Cardiac atrium fibroblast (primary cell): ENCODE measurements around the genes STK11 and DAZAP1.

DNA sequence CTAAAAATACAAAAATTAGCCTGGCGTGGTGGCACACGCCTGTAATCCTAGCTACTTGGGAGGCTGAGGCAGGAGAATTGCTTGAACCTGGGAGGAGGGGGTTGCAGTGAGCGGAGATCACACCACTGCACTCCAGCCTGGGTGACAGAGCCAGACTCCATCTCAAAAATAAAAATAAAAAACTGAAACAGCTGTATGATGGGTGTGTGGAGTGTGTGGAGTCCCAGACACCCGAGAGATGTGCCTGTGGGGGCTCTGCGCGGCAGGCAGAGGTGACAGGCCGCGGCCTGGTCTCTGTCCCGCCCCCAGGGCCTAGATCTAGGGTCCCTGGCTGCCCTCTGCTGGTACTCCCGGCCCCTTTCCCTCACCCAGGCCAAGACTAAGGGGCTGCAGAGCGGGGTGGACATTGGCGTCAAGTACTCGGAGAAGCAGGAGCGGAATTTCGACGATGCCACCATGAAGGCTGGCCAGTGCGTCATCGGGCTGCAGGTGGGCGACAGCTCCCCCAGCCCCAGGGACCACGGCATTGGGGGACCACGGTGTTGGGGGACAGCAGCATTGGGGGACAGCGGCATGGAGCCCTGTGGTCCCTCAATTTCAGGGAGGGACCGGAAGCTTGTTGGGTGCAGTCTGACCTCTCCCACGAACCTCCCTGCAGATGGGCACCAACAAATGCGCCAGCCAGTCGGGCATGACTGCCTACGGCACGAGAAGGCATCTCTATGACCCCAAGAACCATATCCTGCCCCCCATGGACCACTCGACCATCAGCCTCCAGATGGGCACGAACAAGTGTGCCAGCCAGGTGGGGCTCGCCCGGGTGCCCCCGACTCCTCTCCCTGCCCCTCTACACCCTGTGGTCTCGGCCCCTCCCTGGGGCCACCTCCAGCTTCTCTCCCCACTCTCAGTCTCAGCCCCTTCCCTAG is 3.9 kb upstream of the ABCA7 start:
- RAMPAGE, long total RNA = no peak

DNA sequence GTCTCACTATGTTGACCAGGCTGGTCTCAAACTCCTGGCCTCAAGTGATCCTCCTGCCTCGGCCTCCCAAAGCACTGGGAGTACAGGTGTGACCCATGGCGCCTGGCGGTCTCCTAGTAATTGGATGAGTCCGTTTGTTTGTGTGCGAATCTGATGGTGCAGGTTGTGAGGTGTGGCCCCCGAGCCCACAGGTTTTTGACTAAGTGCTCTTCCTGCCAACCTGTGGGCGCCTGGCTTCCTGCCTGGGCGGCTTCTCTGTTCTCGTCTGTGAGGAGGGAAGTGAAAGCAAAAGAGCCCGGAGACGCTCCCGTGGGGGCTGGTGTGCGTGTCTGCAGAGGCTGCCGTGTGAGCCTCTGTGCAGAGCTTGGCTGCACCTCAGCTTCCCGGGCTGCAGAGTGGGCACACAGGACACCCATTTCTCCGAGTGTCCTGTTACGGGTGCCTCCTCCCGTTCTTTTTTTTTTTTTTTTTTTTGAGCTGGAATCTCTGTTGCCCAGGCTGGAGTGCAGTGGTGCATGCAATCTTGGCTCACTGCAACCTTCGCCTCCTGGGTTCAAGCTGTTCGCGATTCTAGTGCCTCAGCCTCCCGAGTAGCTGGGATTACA is 10.1 kb downstream of the ARHGAP45 start:
- RAMPAGE, long total RNA = no peak

DNA sequence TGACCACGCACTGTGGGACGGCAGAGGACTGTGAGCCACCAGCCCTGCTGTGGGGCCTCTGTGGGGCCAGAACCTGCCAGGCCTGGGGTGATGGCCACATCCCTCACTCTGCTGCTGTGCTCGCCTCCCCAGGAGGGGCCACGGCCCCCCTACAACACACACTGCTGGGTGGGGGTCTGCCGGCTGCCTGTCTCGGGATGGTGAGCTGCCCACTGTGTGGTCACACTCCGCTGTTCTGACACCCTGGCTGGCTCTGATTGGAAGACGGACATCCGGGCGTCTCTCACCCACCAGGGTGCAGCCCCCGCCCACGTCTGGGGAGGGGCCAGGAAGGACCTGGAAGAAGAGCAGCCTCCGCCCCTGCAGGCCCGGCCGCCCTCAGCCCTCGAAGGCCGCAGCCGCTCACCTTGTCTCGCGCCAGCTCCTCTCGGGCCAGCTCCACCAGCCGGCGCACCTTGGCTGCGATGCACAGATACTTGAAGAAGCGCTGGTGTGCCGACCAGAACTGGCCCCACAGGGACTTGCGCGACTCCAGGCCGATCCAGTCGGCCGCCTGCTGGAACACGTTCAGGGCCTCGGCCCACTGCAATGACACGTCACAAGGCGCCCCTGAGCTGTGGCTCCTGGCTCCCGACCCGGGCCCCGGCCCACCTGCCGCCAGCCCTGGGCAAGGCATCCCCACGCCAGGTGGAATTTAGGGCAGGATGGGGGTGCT is 13.3 kb downstream of the GPX4 start:
- RAMPAGE, long total RNA = no peak

GRCh38 chr19:1157419-1158362 is 16.4 kb downstream of the SBNO2 start:
- RAMPAGE, long total RNA = no peak

GRCh38 chr19:1164184-1164833 is 9.8 kb downstream of the SBNO2 start:
- RAMPAGE, long total RNA = no peak

DNA sequence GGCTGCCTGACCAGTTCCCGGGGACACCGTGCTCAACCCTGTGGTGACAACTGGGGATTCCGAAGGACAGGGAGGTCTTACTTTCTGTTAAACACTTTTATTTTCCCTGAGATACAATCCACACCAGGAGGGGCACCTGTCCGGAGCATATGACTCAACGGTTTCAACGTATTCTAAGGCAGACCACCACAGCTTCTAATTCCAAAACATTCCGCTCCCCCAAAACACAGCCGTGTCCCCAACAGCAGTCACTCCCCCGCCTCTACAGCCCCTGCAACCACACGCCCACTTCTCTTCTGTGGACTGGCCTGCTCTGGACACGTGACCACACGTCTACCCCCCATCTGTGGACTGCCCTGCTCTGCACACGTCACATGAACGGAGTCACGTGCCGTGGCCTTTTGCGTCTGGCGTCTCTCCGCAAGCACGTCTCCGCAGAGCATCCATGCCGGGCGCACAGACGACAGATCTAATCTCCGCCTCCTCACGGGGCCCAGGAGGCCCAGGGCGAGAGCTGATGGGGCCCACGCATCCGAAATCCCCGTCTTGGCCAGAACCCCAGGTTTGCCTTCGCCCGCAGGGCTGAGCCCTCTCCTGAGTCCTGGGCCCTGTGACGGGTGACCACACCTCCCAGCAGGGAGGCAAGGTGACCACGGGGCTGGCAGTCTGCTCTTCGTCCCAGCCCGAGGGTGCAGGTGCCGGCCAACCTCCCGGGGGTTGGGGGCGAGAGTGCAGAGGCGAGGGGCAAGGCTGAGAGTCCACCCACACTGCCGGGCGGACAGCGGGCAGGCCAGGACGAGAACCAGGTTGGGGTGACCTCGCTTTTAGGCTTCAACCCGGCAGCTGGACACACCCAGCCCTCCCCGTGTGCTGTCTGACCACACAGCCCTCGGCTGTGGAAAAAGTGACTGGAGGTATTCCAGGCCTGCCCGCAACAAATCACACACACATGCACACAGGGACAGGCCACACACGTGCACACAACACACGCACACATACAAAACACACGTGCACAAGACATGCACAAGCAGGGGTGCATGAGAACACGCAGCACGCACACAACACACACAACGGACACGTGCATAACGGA is 4.0 kb downstream of the SBNO2 start:
- RAMPAGE, long total RNA = no peak

GRCh38 chr19:1174467-1174767 is 349 bp upstream of the SBNO2 start:
- RAMPAGE, long total RNA = no peak

- RAMPAGE, long total RNA = no peak
These were observed at the start of gene STK11 for GRCh38 chr19:1205281-1206220. Gene STK11, plus strand, starts transcription at chr19:1205778.

GRCh38 chr19:1211345-1211969 is 5.9 kb downstream of the STK11 start:
- RAMPAGE, long total RNA = no peak

DNA sequence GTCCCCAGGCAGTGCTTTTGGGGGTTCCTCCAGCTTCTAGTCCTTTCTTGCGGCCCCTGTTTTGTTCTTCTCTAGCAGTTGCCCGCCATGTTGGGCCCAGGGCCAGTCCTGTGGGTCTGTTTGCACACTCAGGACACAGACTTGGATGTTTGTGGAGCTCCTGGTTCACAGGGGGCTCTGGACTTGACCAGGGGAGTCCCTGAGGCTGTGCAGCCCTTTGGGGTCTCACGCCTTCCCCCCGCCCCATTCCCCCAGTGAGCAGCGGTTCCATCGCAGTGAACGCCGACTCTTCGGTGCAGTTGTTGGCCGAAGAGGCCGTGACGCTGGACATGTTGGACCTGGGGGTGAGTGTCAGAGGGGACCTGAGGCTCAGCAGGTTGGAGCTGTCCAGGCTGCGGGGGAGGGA is 2.3 kb downstream of the ATP5F1D start:
- RAMPAGE, long total RNA = no peak

DNA sequence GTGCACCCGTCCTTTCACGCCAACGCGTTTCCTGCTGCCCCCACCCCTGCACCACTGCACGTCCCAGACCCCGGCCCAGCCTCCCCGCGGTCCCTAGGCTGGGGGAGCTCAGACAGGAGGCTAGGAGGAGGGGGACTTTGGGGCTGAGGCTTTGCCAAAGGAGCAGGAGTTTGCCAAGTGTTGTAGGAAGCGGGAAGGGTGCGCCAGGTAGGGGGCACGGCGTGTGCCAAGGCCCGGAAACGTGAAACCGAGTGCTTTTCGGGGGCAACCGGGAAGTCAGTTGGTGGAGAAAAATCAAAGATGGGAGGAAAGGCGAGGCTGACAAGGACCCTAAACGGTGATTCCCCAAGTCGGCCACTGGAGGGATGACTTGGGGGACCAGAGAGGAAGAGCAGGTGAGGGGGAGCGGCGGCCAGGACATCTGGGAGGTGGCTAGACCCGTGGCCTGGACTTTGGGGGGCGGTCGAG is 7.9 kb upstream of the CIRBP start:
- RAMPAGE, long total RNA = no peak

- RAMPAGE, long total RNA = no peak
These were observed 5.9 kb upstream of the CIRBP start for GRCh38 chr19:1263170-1263608.

DNA sequence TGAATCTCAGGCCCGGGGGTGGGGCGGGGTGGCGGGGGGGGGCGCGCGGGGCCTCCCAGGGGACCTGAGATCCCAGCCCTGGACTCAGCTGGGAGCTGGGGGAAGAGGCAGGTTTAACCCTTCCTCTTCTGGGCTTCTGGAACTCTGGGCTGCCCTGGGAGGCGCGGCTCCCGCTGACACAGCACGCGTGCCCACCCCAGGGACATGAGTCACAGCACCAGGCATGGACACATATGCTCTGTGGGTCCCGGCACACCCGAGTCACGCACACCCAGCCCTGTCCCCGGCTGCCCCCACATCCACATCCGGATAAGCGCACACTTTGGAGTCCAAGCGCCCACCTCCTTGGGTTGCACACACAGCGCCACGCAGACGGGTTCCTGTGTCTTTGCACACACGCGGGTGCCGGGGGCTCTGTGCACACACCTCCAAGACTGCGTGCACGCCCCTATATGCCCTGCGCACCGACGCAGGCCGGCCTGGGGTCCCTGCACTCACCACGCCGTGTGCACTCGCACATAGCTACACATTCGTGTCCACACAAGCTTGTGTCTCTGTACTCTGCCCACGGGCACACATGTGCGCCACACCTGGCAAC is 3.3 kb upstream of the CIRBP start:
- RAMPAGE, long total RNA = no peak

- RAMPAGE, long total RNA = no peak
These were observed 2.5 kb upstream of the CIRBP start for GRCh38 chr19:1266292-1267330.

DNA sequence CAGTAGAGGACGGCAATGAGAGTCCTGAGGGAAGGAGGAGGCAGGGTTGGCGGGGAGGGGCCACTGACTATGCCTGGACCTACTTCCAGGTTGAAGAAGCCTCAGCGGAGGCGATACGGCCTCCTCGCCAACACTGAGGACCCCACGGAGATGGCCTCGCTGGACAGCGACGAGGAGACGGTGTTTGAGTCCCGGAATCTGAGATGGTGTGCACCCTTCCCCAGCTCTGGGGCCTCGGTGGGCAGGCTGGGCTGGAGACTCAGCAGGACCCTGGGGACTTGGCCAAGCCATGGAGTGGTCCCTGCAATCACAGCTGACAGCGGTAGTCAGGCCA is 1.7 kb downstream of the FAM174C start:
- RAMPAGE, long total RNA = no peak

GRCh38 chr19:1333583-1334094 is 21.1 kb upstream of the PWWP3A start:
- RAMPAGE, long total RNA = no peak

DNA sequence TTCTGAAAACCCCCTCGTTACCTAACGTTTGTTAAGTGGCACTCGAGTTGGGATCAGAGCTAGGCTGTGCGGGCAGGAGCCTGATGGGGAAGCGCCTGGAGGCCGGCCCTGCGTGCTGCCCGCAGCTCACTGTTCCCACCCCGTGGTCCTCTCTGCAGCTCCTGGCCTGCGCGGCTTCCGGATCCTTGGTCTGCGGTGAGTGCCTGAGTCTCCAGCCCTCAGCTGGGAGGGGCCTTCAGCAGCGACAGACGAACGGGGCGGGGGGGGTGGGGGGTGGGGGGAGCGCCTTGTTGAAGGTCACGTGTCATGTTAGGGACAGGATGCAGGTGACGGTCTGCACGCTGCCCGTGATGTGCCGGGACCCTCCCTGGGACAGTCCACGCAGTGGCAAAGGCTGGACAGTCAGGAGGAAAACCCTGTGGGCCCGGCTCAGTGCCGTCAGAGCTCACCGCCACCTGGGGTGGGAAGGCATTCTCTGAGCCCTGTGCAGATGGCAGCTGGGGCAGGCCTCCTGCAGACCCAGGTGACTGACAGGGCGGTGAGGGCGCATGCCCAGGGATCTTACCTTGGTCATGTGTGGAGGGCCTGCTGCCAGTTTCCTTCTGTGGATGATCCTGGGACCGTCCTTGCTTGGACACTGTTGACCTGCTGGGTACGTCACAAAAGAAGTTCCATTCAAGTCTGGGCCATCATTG is 4.1 kb downstream of the NDUFS7 start:
- RAMPAGE, long total RNA = no peak

DNA sequence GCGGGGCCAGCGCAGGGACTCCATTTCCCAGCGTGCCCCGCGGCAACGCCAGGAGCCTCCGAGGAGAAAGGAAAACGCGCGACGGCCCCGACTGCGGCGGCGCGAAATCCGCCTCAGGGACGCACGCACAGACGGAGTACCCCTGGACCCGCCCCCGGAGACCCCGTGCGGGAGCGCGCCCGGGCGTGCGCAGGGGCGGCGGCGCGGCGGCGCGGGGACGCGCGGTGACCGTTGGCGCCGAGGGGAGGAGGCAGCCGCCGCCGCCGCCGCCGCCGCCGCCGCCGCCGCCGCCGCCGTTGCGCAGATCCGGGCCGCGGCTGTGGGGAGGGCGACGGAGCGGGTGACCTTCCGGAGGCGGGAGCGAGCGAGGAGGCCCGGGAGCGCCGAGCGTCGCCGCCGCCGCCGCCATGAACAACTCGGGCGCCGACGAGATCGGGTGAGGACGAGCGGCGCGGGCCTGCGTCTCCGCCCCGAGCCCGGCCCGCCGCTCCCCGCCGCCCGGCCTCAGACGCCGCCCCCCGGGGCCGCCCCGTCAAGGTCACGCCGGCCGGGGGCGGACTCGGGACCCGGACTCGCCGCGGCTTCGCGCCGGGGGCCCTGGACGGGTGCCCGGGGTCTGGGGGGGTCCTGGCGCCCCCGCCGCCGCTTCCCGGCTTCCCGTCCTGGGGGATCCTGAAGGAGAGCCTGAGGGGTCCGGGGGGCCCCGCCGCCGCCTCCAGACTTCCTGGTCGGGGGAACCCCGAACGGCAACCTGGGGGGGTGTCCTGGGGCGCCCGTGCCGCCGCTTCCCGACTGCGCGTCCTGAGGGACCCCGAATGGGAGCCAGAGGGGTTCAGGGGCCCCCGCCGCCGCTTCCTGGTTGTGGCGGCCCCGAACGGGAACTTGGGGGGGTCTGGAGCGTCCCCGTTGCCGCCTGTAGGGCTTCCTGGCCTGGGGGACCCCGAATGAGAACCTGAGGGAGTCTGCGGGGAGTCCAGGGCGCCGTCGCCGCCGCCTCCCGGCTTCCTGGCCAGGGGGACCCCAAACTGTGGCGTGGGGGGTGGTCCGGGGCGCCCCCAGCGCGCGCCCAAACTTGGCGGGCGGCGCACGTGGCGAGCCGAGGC is at the start of gene DAZAP1:
DAZAP1 (plus strand) TSS at position 220 of the 1,103 bp plus-strand sequence.
- RAMPAGE, long total RNA = no peak

GRCh38 chr19:1424107-1424435 is 14.1 kb upstream of the RPS15 start:
- RAMPAGE, long total RNA = no peak

GRCh38 chr19:1457052-1457864 is 7.3 kb downstream of the APC2 start:
- RAMPAGE, long total RNA = no peak